ENCODE data around the gene RASA3.

DNA sequence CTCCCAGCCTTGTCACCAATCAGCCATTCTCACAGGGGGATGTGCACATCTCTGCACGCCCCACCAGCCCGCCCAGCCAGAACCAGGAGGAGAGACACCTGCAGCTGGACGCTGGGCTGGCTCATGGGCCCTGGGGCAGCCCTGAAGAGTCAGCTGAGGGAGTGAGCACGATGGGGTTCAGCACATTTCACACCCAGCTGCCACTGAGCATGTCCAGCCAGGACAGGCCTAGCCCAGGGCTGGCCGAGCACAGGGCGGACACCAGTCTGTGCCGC, 8.2 kb upstream of the C13orf46 start:
- PRO-cap, result no peak
- RAMPAGE, long total RNA, 4 experiments, result no peak in any of the 4 experiments

GRCh38 chr13:113998343-113999080, 24.6 kb upstream of the C13orf46 start:
- PRO-cap, result no peak
- RAMPAGE, long total RNA, 4 experiments, result no peak in any of the 4 experiments

GRCh38 chr13:114013868-114014625, 40.2 kb upstream of the C13orf46 start:
- PRO-cap, result no peak
- RAMPAGE, long total RNA, 4 experiments, result start-site peak on the minus strand in 1 of 4 experiments, at chr13:114013801-114014564 at its widest, 18 reads per replicate

DNA sequence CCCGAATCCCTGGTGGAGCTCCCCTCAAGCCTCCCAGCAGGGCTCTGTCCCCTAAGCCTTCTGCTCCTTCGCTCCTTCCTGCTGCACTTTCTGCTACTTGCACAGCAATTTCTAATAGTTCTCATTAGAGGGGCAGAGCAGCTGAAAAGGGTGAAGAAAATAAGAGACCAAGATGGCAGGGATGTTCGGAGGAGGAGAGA, 43.5 kb downstream of the RASA3 start:
- PRO-cap, result no peak
- RAMPAGE, long total RNA, 4 experiments, result no peak in any of the 4 experiments

DNA sequence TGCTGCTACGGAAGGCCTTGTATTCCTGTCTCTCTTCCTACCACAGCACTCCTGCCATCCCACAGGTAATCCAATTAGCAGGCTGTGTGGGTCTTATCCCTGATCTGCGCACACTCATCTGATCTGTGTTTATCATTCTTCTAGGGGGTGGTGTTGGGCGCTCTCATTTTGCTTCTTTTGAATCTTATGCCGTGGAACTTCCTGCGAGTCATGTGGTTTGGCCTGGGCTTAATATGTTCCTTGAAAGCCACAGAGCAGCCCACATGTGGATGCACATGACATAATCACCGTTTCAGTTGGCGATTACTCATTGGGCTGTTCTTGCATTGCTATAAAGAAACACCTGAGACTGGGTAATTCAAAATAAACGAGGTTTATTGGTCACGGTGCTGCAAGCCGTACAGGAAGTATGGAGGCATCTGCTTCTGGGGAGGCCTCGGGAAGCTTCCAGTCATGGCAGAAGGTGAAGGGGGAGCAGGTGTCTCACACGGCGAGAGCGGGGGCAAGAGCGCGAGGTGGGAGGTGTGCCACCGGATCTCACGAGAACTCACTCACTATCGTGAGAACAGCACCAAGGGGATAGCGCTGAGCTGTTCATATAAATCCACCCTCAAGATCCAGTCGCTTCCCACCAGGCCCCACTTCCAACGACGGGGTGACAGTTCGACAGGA, 7.4 kb downstream of the RASA3 start:
- PRO-cap, result no peak
- RAMPAGE, long total RNA, 4 experiments, result no peak in any of the 4 experiments

GRCh38 chr13:114132229-114133141, at the start of gene RASA3:
RASA3 (minus strand) TSS chr13:114132623.
- PRO-cap, result unidirectional peak, minus-strand start at chr13:114132623
- RAMPAGE, long total RNA, 4 experiments, result start-site peak on the minus strand in 2 of 4 experiments, at chr13:114132509-114132561 at its widest, 62 to 69 reads per replicate

DNA sequence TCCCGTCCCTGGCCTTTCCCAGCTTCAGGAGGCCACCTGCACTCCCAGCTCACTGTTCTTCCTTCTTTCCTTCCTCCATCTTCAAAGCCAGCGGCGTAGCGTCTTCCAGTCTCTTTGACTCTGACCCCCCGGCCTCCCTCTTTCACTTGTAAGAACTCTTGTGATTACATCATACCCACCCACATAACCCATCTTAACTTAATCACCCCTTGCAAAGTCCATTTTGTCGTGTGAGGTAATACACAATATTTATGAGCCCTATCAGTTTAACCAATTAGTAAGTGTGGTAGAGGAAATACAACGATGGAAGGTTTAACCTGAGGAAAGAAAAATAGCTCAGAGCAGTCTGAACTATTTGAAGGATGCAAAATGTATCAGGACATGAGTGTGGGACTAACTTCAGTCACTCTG, 4.5 kb upstream of the CDC16 start:
- PRO-cap, result no peak
- RAMPAGE, long total RNA, 4 experiments, result no peak in any of the 4 experiments

DNA sequence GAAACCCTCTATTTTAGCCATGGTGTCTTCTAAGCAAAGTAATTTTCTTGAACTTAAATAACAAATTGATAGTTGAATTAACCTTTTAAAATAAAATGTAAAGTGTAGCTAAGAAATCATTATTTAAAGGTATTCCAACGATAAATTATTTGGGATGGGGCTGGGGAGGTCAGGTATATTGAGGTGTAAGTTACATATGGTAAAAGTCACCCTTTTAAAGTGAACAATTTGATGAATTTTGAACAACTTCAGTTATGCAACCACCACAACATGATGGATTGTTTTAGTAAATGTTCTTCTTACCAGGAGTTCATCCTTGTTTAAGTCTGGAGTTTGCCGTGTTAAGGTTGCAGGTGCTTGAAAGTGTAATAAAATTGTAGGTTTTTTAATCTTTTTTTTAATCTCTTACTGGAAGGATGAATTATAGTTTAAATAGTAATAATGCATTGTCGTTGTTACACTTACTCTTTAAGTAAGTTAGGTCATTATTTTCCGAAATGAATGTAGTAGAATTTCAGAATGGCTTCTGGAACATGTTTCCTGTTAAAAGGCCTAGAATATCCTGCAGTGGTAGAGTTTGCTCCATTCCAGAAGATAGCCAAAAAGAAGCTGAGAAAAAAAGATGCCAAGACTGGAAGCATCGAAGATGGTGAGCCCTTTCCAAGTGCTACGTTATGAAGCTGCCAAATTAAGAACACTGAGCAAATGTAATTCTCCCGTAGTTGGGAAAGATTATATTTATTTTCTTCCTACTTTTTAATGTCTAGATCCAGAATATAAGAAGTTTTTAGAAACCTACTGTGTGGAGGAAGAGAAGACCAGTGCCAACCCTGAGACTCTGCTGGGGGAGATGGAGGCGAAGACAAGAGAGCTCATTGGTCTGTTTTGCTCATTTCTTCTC, 4.6 kb downstream of the UPF3A start:
- PRO-cap, result no peak
- RAMPAGE, long total RNA, 4 experiments, result no peak in any of the 4 experiments

GRCh38 chr13:114325168-114326112, 11.1 kb downstream of the CHAMP1 start:
- PRO-cap, result no peak
- RAMPAGE, long total RNA, 4 experiments, result no peak in any of the 4 experiments

Data from sigmoid colon (tissue), 4 donors.